Zone of skin (tissue), 1 donor: Measurements from ENCODE around the genes SYT7 and BEST1.

- RRBS = no CpG with 5 or more reads among the region's 8 CpGs
Observed at GRCh38 chr11:61446189-61446909, 16.4 kb downstream of the SDHAF2 start.

GRCh38 chr11:61477122-61477523, 3.8 kb upstream of the PPP1R32 start:
- RRBS = 23% methylated on average over 1 of the region's 8 CpGs

GRCh38 chr11:61513231-61514272, 5.0 kb downstream of the LRRC10B start:
- RRBS = no CpG with 5 or more reads among the region's 26 CpGs

GRCh38 chr11:61539032-61539314, 30.4 kb downstream of the LRRC10B start:
- RRBS = no CpG with 5 or more reads among the region's 7 CpGs

DNA sequence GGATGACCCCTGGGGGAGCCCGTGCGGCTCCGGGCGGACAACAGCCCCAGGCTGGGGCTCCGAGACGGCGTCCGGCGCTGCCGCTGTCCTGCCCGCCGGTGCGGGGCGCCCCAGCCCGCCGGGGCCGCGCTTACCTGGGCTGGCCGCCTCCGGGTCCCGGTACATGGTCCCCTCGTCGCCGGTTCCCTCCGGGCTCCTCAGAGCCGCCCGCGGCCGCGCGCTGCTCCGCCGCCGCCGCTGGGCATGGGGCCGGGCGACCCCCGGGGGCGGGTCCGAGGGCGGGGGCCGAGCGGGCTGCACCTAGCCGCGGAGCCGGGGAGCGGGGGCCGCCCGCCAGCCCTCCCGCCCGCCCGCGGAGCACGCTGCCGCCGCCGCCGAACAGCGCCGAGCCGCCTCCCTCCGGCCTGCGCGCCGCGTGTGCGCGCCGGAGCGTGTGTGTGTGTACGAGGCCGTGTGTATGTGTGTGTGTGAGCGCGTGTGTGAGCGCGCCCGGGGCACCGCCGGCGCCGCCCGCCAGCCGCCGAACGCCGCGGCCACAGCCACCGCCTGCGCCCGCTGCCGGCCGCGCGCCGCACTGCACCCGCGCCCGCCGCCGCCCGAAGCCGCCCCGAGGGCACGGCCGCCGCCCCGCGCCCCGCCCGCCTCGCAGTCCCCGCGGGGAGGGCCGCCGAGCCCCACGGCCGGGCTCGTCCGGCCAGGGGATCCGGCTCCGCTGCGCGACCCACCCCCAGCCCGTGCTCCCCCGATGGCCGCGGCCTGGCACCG, at the start of gene SYT7:
TSS of gene SYT7 (minus strand) at position 421 of the 765 bp plus-strand sequence.
- RRBS = 2% methylated on average over 73 of the region's 128 CpGs

- RRBS = no CpG with 5 or more reads among the region's 6 CpGs
Observed at GRCh38 chr11:61614738-61615264, 33.9 kb upstream of the SYT7 start.

- RRBS = no CpG with 5 or more reads among the region's 8 CpGs
Observed at GRCh38 chr11:61690950-61691400, 10.8 kb downstream of the DAGLA start.

DNA sequence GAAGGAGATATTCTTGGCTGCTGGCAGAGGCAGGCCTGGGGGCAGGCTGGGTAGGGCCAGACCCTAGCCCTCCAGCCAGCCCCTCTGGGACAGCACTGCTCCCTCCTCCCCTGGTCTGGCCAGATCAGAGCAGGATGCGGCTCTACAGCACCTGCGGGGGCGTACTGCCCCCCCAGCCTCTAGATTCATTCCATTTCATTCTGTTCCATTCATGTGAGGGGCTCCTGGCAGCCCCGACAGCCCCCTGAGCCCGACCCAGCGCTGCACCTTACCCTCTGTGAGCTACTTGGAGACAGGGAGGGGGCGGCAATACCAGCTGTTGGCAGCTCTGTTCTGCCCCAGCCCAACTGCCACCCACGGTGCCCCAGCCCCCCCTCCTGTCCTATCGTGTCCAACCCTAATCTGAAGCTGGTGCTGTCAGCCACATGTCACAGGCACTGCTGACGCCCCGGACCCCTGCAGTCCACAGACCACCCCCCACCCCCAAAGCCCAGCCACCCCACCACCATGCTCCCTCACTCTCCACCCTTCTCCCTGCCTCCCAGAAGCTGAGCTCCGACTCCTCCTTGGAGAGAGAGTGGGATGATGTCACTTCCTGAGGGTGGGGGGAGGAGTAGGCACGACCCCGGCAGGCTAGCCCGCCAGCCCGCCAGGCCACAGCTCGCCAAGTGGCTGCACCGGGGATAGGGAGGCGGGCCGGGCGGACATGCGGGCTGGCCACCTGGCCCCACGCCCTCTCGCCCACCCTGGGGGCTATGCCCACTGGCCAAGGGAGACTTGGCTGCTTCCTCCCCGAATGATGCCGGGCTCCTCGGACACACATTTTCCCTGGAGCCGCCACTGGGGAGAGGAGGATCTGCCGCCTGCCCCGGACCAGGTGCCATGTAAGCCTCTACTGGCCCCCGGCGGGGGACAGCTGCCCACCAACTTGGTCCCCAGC, 34.0 kb upstream of the MYRF start:
- RRBS = 29% methylated on average over 15 of the region's 32 CpGs

DNA sequence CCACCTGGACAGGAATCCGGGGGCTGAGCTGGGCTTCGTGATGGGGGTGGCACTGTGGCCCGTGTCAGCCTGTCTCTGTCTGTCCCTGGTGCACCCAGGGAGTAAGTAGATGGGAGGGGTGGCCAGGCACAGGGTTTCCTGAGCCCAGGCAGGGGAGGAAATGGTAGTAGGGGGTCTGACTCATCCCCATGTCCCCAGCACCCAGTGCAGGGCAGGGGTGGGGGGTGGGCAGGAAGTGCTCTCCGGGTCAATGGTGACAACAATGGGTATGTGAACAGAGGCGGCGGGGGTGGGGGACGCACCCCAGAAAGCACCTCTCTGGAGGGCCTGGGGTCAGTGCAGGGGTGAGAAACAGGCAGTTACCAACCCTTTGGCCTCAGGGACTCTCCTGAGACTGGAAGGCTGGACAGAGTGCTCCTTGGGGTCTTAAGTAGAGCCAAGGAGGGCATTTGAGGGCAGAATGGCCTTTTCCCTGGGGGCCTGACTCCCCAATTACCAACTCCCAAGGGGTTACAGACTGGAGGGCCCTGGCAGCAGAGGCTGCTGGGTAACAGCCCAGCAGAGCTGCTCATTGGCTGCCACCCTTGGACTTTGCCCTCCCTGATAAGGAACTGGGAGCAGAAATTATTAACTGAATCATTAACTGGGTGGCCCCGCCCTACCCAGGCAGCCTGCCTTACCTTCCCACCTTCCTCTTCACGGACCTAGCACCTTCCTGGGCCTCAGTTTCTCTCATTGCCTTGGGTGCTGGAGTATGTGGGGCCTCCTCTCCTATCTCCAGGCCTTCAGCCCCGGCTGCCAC, 4.2 kb downstream of the MYRF start:
- RRBS = no CpG with 5 or more reads among the region's 10 CpGs

- RRBS = no CpG with 5 or more reads among the region's 16 CpGs
Observed at GRCh38 chr11:61769959-61770591, 17.6 kb downstream of the MYRF start.

GRCh38 chr11:61772064-61772393, 19.6 kb downstream of the MYRF start:
- RRBS = 73% methylated on average over 1 of the region's 4 CpGs

DNA sequence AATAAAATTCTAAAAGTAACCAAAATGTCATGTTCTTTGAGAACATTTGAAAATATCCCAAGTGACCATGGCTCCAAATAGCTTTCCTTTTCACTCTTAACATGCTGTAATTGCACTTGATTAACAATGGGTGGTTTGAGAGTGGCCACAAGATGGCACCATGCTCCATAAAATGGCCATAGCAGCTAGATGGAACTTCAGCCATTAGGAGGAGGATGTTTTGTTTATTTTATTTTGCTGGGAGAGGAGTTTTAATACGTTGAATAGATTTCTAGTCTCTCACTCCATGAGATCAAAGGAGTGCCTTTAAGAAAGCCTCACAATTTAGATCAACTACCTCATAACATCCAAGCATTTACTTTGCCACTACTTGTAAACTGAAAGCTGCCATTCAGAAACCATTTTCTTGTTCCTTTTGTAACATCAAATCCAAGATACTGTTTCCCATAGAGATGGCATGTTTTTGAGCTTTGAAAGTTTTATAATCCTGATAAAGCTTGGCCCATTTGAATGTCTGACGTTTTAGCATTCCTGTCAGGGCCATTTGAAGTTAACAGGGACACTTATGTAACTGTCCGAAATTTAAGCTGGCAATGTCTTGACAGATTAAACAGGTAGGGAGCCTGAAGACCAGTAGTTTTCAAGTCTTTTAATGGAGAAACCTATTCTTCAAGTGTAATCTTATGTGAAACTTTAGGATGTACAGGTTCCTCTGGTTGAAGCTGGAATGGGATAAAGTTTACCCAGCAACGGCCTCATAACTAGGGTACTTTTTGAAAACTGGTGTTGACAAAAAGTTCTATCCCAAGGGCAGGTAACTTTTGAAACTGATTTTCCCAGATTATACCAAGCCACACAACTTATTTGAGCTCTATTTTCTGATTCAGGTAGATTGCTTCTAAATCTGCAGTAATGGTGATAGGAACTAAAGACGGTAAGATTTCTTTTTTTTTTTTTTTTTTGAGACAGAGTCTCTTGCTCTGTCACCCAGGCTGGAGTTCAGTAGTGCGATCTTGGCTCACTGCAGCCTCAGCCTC, 4.8 kb downstream of the FEN1 start:
- RRBS = no CpG with 5 or more reads among the region's 6 CpGs

DNA sequence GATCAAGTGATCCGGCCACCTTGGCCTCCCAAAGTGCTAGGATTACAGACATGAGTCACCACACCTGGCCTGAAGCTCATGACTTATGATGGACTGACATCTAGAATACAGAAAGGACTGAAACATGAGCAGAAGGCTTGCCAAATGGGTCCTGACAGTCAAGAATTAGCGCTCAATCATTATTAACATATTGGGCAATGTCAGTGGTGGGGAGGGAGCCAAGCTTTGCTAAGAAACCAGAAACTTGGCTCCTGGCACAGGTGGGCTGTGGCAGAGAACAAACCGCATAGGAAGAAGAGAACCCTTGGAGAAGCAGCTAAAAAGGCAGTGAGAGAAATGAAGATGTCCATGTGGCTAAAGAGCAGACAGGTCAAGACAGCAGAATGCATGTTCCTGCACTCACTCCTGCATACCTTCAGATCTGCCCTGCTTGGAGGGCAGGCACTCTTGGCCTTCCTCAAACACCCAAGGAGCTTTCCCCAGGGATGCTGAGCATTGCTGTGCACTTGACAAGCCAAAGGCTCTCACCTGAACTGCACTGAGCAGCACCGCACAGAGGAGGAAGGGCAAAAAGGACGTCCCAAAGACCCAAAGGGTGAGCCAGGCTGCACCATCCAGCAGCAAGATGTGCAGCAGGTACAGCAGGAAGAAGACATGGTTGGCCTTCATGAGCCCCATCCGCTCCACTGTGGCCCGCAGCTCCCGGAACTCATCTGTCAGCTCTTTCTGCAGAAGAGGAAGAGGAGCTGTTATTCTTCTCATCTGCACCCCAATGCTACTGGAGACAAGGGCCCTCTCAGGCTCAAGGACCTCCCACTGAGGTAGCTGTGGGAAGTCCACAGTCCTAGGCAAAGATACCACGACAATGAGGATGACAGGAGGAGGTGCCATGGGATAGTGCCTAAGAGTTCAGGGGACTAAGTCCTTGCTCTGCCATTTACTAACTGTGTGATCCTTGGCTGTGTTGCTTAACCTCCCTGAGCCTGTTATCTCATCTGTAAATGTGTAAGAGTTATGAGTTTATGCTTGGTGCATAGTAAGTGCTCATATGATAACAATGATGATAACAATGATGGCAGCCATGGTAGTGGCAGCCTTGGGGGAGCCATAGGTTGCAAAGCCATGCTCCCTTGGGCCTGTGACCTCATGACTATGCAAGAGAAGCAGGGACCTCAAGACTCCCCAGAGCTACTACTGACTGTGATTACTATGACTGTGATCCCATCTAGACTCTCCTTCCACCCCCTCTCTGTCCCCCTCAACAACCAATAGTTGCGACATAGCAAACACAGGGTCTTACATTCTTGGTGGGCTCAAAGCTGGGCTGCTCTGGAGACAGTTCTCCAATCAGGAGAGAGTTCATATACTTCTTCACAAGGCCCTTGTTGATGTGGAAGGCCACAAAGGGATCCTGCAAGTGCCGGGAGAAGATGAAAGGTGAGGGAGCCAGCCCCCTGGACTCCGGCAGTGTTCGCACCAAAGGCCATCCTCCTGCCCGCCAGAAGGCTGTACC, 4.3 kb downstream of the FADS1 start:
- RRBS = 100% methylated on average over 1 of the region's 14 CpGs

DNA sequence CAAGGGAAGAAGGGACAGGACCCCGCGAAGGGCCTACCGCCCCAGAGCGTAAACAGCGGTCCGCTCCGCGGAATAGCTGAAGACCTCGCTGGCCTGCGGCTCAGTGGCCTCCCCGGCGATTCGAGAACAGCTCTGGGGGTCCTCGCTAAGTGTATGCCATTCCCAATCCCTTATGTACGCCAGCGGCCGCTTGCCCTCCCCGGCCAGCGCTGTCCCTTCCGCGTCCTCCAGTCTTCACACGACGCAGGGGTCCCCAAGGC, 1.1 kb downstream of the FADS1 start:
- RRBS = 2% methylated on average over 8 of the region's 23 CpGs

GRCh38 chr11:61826392-61826825, 1.7 kb upstream of the FADS2 start:
- RRBS = no CpG with 5 or more reads among the region's 3 CpGs

- RRBS = 3% methylated on average over 8 of the region's 20 CpGs
Observed at GRCh38 chr11:61827506-61827721, 686 bp upstream of the FADS2 start.

- RRBS = 69% methylated on average over 2 of the region's 16 CpGs
Observed at GRCh38 chr11:61949136-61950533, at the start of gene BEST1. BEST1 (plus strand) TSS chr11:61950351.

DNA sequence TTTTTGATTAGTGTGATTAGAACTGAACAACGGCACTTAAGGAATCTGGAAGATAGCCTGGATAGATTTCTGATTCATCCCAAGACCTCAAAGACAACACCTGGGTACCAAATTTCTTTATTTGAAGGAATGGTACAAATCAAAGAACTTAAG, 3.1 kb downstream of the FTH1 start:
- RRBS = no CpG with 5 or more reads among the region's 1 CpG

DNA sequence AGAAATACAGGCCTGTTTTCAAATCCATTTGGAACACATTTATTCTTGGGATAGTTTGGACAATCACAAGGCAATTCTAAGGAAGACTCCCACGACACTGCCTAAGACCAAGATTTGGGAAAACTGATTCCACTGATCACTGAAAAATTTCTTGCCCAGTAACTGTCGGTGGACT, 1.1 kb downstream of the FTH1 start:
- RRBS = no CpG with 5 or more reads among the region's 2 CpGs

DNA sequence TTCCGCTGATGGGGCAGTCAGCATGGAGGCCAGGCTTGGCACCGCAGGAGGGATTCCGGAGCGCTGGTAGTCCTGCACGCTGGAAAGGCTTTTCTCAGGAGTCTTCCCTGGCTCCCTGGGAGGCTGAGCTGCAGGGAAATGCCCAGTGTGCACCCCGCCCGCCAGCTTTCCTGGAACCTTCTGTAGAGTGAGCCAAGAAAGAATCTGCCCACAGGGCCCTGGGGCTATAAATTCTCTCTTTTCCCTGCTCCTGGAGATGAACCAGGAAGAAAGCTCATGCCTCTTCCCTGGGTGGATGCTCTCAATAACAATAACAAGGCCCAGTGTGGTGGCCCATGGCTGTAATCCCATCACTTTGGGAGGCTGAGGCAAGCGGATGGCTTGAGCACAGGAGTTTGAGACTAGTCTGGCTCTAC, 46.2 kb upstream of the FTH1 start:
- RRBS = no CpG with 5 or more reads among the region's 8 CpGs